BJ (cell line): ENCODE measurements around the gene ZNF202.

- CAGE, long polyA plus RNA = no peak
- RRBS = no CpG with 5 or more reads among the region's 3 CpGs
These were observed 93.5 kb downstream of the SORL1 start for GRCh38 chr11:121545514-121546111.

DNA sequence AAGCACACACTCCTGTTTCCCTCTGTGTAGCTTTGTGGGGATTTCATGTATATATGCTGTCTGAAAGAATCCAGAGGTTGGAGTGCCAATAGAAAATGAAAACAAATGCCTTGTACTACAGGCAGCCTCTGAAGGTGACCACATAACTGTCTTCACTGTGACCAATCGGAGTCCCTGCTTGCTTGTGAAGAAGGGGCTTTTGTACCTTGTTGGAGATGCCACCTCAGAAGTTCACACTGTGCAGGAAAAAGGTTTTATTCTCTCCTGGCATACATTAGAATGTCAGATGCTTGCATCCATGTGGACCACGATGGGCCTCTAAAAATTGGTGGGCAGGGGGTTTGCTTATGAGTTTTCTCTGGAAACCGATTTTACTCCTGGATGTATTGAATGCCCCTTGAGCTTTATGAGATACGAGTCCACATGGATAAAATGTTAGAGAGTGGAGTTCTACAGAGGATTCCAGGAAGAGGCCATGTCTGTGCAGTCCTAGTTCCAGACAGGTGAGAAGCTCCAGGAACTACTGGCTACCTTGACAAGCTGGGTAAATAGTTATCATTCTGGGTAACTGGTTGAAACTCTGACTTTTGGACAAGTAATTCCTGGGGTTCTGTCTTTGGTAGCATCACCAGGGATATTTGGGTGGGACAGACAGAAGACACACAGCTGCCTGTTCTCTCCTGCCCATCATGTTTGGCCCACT is 179.9 kb downstream of the SORL1 start:
- CAGE, long polyA plus RNA = no peak
- RRBS = no CpG with 5 or more reads among the region's 4 CpGs

DNA sequence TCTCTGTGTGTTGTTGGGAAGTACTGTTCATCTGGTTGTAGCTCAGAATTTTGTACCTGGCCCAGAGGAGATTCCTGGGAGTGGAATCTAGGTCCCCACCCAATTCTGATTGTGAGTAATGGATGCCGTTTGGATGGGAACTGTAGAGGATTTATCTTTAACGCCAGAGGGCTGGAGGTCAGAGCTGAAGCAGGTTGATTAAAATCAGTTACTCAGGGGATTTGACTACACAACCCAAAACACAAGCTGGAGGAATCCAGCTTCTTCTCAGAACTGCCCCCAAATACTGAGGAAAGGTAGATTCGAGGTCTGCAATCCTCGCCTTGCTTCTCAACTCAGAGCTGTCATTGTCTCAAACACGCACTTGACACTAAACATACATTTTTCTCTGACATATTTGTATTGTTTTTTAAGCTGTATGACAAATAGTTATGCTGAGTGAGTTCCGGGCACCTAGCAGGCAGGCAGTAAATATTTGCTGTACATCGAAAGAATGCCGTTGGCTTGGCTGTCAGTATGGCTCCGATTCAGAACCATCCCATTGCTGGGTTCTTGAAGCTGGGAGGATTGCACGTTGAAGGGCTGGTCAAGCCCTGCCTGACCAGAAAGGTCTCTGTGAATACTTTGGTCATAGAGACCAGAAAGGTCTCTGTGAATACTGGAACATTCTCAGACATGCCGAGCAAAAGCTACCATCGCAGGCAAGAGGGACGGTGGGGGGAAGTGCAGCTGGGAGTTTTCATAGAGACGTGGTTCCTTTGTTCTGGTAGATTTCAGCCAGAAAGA is 202.6 kb downstream of the SORL1 start:
- CAGE, long polyA plus RNA = no peak
- RRBS = no CpG with 5 or more reads among the region's 14 CpGs

- CAGE, long polyA plus RNA = no peak
- RRBS = no CpG with 5 or more reads among the region's 20 CpGs
These were observed 244.1 kb downstream of the SORL1 start for GRCh38 chr11:121695974-121696898.

- CAGE, long polyA plus RNA = no peak
- RRBS = no CpG with 5 or more reads among the region's 1 CpG
These were observed 14.9 kb downstream of the BLID start for GRCh38 chr11:122101122-122101418.

- CAGE, long polyA plus RNA = no peak
- RRBS = no CpG with 5 or more reads among the region's 6 CpGs
These were observed 36.0 kb upstream of the BLID start for GRCh38 chr11:122152072-122152432.

DNA sequence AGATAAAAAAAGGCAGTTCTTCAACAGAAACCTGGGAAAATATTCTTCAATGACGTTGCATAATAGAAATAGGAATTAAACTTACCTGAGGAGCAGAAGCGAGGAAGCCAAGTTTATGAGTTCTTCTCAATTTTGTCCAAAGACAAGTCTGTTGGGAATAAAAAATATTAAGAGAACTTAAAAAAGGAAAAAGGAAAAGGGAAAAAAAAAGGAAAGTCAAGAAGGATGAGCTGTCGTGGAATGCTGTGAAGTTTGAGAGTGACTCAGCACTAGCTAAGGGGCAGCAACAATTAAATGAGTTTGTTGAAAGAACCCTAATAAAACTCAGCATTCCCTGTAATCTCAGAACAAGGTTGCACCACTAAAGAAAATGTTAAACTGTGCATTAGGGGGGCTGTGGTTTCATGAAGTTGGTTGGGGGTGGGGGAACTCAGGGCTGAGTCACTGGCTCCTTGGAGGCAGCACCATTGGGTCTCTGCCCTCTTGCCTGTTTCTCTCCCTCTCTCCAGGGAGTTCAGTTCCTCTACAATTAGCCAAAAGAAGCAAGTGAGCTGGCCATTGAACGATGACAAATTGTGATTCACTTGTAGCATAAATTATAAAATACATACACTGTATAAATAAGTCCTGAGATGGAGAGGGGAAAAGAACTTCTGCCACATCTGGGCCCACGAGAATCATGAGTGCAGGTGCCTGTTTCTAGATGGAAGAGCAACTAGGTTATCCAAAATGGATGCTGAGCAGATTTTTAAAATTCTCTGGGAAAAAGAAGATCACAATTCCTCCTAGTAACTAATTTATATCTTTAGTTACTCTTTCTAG is 64.4 kb upstream of the BLID start:
- CAGE, long polyA plus RNA = no peak
- RRBS = no CpG with 5 or more reads among the region's 5 CpGs

DNA sequence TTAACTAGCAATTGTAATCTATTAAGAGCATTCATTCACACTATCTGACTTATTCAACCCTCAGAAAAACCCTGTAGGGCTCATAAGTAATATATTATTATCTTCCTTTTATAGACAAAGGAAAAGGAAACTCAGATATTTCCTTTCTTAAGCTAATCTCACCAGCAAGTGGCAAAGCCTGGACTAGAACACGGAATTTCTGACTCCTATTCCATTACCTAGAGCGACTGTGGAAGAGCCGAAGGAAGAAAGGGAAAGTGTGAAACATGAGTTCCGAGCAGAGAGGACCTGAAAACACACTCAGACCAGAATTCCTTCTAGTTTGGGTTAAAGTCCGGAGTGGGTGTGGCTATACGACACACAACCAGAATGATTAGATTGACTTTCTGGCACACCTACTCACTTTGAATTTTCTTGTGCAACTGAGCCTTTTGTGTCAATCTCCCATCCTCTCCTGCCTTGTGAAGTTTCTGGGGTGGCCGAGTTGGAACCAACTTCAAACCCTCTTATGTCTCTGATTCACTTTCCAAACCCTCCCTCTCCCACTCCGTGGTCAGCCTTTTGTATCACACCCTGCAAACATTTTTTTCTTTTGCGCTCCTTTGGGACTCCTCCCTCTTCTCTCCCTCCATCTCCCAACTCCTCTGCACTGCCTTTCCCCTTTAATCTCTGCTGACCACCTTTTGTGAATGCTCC is 86.2 kb upstream of the BLID start:
- CAGE, long polyA plus RNA = no peak
- RRBS = no CpG with 5 or more reads among the region's 9 CpGs

DNA sequence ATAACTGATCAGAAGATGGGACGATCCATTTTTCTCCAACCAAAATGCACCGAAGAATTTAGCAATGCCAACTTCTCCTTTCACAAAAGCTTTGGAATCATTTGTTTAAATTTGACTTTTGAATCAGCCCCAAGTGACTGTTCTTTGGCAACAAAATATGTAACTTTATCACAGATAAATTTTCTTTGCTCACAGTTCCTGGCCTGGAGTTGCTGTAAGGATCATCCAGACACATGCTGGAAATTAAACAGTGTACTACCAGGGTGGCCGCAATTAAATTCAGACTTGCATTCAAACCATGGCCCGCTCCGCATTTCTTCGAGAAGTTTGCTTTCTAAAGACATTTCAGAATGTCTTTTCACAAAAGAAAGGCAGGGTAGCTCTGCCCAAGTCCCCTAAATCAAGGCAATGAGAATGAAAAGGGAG is 189.4 kb upstream of the BLID start:
- CAGE, long polyA plus RNA = no peak
- RRBS = no CpG with 5 or more reads among the region's 6 CpGs

DNA sequence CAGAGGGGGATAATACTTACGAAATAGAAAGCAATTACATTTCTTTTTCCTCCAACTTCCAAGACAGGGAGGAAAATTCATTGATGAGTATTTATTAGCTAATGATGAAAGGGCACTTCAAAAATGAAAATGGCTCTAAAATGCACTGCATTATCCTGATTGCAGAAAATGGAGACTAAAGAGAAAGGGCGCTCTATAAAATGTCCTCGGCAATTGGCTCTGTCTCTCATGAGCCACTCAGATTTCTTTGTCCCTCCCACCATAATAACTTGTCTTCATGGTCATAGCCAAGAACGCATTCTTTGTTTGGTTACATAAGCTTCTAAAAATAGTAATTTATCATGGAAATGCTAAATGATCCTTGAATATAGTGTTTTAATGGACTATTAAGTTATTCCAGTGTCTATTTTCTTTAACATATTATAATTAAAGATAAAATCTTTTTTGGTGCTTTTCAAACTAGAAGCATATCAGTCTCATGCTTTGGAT is 238.0 kb upstream of the BLID start:
- CAGE, long polyA plus RNA = no peak
- RRBS = no CpG with 5 or more reads among the region's 4 CpGs

DNA sequence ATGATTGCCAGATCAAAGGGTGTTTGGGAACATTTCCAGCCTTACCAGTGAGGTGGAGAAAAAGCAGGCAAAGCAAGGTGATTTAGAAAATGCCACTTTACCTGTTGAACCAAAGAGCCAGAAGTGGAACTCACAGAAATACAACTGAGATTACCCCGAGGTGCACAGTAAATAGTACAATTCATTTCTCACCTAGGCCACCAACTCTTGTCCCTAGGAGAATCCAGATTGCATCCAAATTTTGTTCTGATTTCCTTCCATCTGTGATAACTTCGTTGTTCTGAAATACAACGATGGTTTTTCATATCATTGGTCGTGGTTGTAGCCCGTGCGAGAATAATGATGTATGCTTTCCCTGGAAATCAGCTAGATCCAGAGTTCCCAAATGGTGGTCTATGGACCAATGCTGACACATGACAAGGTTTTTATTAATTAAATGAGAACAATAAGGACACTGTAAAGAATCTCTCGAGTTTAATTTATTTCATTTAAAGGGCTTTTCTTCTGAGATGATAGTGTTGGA is 21.8 kb upstream of the BSX start:
- CAGE, long polyA plus RNA = no peak
- RRBS = no CpG with 5 or more reads among the region's 7 CpGs

DNA sequence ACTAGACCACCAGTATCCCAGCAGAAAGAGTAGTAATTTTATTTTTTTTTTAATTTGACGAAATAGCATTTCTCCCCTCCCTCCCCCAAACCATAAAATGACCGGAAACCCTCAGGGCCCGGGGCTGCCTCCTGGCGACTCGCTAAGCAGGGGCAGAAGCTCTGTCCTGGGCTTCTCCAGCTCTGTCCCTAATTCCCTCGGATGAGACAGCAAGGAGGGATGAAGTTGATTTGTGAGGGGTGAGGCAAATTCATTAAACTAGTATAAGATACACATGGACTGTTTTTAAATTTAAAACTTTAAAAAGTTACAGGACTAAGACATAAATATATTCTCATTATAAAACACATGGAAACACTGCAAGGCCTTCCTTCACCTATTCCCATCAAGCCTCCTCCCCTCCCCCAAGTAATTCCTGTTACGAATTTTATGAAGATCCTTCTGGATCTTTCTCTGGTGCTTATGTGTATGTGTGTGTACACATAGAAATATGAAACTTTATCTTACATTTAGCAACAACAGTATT is 57.1 kb downstream of the CLMP start:
- CAGE, long polyA plus RNA = no peak
- RRBS = no CpG with 5 or more reads among the region's 7 CpGs

DNA sequence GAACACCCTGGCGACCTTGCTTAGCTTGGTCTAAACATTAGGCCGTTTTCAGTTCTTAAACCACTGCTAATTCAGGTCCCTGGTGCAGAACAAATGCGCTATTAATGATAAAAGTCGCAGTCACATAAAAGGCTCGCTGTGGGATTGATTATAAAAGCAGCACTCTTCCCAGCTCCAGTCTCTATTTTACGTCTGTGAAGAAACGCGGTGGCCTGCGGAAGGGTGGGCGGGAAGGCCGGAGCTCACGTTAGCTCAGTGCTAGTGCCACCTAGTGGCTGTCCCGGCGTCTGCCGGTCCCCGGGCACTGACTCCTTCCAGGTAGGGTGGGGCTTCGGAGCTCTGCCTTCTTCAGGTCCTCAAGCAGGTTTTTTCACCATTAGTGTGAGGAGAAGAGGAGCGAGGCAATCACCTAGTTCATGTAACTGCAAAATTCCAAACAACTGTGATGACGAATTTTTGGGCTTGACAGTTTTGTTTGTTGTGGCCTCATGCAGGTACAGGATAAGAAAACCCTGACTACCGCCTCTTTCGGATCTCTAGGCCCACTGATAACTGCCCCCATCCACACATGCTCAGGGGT is 66.4 kb upstream of the CLMP start:
- CAGE, long polyA plus RNA = no peak
- RRBS = 0% methylated on average over 1 of the region's 21 CpGs

DNA sequence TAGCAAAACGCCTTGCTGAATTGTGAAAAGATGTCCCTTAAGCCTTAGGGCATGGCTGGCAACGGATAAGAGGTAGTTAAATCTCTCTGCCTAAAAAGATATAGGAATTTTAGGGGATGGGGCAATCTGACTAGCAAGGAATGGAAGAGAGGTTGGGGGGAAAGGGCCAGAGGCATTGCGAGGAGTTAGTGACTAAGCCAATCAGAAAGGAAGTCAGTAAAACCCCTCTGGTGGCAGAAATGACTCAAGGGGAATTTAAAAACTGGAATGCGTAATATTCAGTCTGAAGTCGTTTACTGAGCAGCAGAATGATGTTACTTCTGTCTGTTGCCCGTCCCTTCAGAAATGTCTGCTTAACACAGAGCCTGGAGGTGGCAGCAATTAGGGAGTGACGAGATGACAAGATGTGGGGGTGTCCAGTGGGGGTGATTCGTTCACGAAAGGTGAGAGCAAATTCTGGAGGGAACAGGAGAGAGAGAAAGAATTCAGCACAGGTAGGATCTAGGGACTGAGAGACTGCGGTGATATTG is 107.7 kb upstream of the CLMP start:
- CAGE, long polyA plus RNA = no peak
- RRBS = no CpG with 5 or more reads among the region's 10 CpGs

DNA sequence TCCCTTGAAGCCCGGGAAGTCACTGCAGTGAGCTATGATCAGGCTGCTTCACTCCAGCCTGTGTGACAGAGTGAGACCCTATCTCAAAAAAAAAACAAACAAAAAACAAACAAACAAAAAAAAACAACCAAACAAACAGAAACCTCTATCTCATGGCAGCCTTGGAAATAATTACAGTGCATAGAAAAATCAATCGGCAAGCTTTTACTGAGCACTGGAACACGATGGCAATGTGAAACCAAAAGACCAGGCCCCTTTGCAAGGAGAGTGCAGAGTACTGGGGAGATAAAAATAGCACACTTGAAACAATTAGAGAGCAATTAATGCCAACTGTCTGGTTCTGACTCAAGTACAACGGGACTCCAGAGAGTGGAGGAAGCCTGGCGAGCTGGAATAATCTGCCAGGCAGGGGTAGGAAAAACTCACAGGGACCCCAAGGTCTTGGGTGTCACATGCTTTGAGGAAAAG is 112.9 kb upstream of the CLMP start:
- CAGE, long polyA plus RNA = no peak
- RRBS = no CpG with 5 or more reads among the region's 5 CpGs

- CAGE, long polyA plus RNA = no peak
- RRBS = no CpG with 5 or more reads among the region's 4 CpGs
These were observed 1.6 kb downstream of the GRAMD1B start for GRCh38 chr11:123431792-123432032.

GRCh38 chr11:123559847-123560472 is 94.5 kb downstream of the SCN3B start:
- CAGE, long polyA plus RNA = no peak
- RRBS = 2% methylated on average over 5 of the region's 31 CpGs

DNA sequence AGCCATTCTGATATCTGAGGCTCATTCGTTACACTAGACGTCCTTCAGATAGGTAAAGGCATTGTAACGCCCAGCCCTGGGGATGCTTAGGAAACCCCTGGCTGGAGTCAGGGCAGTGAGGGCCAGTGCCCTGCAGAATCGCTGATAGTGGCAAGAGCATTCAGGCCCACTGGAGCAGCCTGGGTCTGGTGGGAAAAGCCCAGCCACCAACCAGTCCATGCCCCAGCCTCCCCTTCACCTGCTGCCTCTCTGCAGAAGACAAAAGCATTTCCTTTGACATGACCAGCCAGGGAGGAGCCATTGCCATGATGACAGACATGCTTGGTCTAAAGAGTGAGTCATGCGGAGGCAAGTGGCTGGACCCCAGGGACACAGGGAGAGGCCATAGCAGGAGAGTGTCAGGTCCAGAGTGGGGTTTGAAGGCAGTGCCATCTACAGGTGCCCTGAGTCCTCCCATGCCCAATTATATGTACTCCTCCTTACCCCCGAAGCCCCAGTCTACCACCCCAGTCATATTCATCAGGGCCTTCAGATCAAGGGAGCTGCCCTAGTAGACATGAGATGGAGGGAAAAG is 67.5 kb downstream of the SCN3B start:
- CAGE, long polyA plus RNA = no peak
- RRBS = no CpG with 5 or more reads among the region's 6 CpGs

DNA sequence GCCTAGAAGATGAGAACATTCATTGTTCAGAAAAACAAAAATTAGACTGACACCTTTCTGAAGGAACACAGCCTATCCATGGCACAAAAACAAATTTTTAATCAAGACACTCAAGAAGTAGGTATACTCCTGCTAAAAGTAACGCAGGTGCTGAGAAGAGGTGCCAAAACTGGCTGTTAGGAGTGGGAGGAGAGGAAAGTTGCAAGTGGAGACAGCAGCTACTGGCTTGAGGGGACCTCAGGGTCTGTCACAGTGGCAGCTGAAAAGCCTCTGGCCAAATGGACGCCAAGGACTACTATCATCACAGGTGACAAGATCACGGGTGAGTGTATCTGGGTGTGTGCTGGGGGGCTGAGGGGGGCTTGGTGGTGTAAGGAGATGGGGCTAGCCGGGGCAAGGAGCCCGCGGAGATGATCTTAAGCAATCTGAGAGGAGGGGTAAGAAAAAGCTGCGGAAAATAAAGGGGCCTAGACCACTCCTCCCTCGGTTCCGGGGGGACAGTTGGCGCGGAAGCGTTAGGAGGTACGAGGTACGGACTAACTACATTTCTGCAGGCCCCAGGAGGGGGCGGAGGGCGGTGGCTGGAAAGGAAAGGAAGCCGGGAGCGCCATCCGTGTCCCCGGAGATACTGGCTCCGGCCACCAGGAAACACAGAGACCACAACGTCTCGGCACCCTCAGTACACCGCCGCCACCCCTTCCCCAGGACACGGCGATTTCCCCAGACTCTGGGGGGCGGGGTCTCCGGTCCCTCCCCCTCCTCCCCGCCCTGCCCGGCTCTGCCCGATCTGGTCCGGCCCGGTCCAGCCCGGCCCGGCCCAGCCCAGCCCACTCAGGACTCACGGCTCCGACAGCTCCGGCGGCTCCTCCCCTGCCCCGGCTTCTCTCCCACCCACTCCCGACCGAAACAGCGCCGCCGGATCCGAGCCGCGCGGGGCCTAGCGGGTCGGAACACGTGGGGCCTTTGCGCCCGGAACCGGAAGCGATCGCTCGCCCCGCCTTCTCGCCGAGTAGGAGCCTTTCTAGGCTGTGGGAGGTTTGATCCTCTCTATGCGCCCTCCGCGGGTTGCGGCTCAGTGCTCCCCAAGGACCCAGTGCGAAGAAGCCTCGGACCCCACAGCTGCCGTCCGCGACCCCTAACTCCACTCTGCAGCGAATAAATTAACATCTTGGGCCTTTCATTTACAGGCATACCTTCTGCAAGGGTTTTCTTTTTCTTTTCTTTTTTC is at the start of gene ZNF202:
TSS of gene ZNF202 (minus strand) at position 954 of the 1,228 bp plus-strand sequence.
- CAGE, long polyA plus RNA = no peak
- RRBS = under 1% methylated on average over 31 of the region's 72 CpGs

DNA sequence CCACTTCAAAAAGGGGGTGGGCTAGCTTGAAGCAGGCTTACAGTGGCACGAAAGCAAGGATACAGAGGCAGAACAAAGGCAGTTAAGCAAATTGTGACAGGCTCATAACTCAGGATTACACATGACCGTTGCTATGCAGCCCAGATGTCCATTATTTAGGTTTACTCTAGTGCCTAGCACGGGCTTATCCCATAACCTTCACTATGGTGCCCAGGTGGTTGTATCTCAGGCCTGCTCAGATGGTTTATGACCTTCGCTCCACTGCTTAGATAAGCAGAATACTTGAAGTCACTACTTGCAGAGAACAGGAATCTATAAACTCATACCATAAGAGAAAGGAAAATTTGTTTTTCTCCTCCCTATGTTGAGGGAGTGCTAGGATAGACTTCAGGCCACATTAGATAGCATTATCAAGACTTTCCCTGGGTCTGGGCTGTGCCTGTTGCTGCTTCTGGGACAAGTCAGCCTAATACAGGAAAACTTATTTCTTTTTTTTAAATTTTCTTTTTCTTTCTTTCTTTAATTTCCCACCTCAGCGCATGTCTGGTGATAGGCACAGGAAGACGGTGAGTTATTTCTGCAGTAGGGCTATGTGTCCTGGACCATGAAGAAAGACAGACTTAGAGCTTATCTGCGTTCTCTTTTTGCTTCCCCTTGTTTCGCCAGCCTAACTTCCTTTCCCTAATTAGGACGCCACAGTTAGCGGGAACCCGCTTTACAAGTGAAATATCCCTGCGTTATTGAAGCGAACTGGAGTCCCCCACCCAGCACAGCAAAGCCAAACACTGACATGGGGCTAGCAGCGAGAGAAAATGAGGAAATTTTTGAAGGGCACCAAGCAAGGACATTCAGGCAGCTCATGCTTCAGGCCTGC is 8.8 kb downstream of the OR6M1 start:
- CAGE, long polyA plus RNA = no peak
- RRBS = no CpG with 5 or more reads among the region's 14 CpGs